ENCODE measurements around a stretch of chr3.

GRCh38 chr3:98845359-98846138 is 55.9 kb downstream of the DCBLD2 start:
- RAMPAGE, long total RNA = no peak
- RRBS, 2 experiments = no CpG with 5 or more reads among the region's 6 CpGs
CAGE:
- cytosol, long polyA minus RNA = no peak
- cytosol, long polyA plus RNA = no peak
- long polyA plus RNA = no peak
- nucleolus, long total RNA = no peak
- nucleus, long polyA plus RNA = no peak
- nucleus, long total RNA = no peak

GRCh38 chr3:98901917-98902959 is 743 bp upstream of the DCBLD2 start:
- RAMPAGE, long total RNA = no peak
- RRBS, 2 experiments = 1 to 2% methylated on average over 6 of the region's 28 CpGs
CAGE:
- cytosol, long polyA minus RNA = no peak
- cytosol, long polyA plus RNA = no peak
- long polyA plus RNA = no peak
- nucleolus, long total RNA = no peak
- nucleus, long polyA plus RNA = no peak
- nucleus, long total RNA = no peak

DNA sequence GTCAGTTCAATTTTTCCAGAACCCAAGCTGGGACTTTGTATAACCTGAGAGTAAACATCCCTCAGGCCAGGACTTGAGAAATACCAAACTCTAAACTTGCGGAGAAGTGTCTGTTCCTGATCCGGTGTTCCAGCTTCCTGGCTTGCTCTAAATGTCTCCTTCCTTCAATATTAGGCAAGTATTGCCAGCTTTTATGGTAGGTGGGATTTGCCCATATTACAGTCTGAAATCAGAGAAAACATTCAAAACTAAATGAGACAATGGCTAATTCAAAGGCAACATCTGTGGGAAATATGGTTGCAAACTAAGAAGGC is 88.4 kb upstream of the COL8A1 start:
- RAMPAGE, long total RNA = no peak
- RRBS, 2 experiments = no CpG with 5 or more reads among the region's 2 CpGs
CAGE:
- cytosol, long polyA minus RNA = no peak
- cytosol, long polyA plus RNA = no peak
- long polyA plus RNA = no peak
- nucleolus, long total RNA = no peak
- nucleus, long polyA plus RNA = no peak
- nucleus, long total RNA = no peak

- RAMPAGE, long total RNA = no peak
- RRBS, 2 experiments = no CpG with 5 or more reads among the region's 18 CpGs
CAGE:
- cytosol, long polyA minus RNA = no peak
- cytosol, long polyA plus RNA = no peak
- long polyA plus RNA = no peak
- nucleolus, long total RNA = no peak
- nucleus, long polyA plus RNA = no peak
- nucleus, long total RNA = no peak
These were observed 21.9 kb upstream of the CMSS1 start for GRCh38 chr3:99795660-99796285.

DNA sequence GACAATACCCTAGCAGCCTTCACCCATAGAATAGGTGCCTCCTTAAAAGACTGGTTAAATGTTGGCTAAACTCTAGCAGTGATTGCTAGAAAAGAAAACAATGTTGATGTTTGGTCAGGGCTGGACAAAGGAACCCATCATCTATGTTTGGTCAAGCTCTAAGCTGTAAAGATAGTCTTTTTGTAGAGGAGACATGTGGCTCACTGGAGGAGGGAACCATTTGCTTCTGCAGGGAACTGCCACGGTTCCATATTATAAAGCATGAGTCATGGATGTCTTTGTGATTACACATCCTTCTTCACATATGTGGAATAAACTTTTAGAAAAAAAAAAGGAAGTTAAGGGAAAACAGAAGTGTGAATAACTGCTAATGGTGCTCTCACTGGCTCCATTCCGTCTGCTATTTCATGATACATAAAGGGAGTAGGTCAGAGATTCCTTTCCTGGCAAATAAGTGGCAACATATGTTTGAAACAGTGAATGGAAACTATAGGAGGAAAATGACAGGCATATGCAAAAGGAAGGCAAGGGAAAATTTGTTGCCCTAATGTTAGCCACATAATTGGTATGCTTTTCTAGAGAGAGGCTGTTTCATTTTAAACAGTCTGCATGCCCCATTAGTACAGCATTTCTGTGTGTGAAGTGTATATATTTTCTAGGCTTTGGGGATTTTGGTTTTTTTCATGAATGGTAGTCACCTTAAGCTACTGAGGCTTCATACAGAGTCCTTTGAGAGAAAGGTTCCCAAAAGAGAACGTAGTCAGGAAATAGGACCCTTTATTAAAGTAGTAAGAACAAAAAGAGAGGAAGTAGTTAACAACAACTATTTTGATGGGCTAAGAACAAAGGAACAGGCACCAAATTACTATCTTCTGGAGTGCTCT is 78.4 kb downstream of the CMSS1 start:
- RAMPAGE, long total RNA = no peak
- RRBS, 2 experiments = no CpG with 5 or more reads among the region's 3 CpGs
CAGE:
- cytosol, long polyA minus RNA = no peak
- cytosol, long polyA plus RNA = no peak
- long polyA plus RNA = no peak
- nucleolus, long total RNA = no peak
- nucleus, long polyA plus RNA = no peak
- nucleus, long total RNA = no peak

DNA sequence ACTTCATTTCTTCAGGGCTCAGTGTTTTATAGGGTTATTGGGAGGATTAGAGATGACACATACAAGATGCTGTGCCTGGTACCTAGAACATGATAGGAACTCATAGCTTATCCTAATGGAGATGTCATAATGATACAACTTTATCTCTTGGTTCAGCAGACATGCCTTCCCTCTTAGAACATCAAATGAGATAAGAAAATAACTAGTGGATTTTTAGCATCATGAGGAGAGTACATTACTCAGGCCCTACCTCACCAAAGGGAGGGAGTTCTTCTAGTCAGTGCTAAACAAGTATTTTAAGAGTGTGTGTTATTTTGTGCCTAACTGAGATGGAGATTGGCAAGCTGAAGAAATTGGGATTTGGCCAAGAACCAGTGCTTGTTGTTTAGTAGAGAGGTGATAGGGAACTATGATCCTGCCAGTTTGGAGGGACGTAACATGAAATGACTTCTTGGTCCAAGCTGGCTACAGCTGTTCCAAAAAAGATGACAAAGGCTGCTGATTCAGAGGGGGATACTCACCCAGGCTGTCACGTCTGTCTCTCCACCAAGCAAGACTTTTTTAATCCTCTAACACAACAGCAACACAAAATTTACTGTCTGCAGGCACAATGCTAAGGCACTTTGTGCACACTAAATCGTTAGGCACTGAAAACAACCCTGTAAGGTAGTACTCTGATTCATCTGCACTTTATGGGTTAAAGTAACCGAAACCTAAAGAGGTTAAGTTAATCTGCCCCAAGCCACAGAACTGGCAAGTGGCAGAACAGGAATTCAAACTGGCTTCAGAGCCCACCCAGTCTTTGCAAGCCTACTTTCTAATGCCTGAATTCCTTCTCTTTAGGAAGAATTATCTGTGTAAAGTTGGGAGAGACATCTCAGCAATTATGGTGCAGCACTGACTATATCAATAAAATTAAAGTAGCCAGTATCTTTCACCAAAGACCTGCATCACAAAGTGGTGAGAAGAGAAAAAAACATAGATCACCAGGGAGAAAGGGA is 126.5 kb downstream of the CMSS1 start:
- RAMPAGE, long total RNA = no peak
- RRBS, 2 experiments = no CpG with 5 or more reads among the region's 4 CpGs
CAGE:
- cytosol, long polyA minus RNA = no peak
- cytosol, long polyA plus RNA = no peak
- long polyA plus RNA = no peak
- nucleolus, long total RNA = no peak
- nucleus, long polyA plus RNA = no peak
- nucleus, long total RNA = no peak

- RAMPAGE, long total RNA = no peak
- RRBS, 2 experiments = no CpG with 5 or more reads among the region's 6 CpGs
CAGE:
- cytosol, long polyA minus RNA = no peak
- cytosol, long polyA plus RNA = no peak
- long polyA plus RNA = no peak
- nucleolus, long total RNA = no peak
- nucleus, long polyA plus RNA = no peak
- nucleus, long total RNA = no peak
These were observed 24.5 kb downstream of the FILIP1L start for GRCh38 chr3:100089623-100090361.

DNA sequence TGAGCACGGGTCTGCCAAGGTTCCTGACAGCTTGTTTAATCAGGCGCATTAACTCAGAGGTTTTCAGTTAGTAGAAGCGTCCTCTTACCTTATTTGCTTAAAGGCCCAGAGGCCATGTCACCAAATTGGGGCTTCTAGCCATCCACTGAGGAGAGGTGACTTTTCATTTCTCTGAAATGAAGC is 10.5 kb downstream of the FILIP1L start:
- RAMPAGE, long total RNA = no peak
- RRBS, 2 experiments = no CpG with 5 or more reads among the region's 3 CpGs
CAGE:
- cytosol, long polyA minus RNA = no peak
- cytosol, long polyA plus RNA = no peak
- long polyA plus RNA = no peak
- nucleolus, long total RNA = no peak
- nucleus, long polyA plus RNA = no peak
- nucleus, long total RNA = no peak

DNA sequence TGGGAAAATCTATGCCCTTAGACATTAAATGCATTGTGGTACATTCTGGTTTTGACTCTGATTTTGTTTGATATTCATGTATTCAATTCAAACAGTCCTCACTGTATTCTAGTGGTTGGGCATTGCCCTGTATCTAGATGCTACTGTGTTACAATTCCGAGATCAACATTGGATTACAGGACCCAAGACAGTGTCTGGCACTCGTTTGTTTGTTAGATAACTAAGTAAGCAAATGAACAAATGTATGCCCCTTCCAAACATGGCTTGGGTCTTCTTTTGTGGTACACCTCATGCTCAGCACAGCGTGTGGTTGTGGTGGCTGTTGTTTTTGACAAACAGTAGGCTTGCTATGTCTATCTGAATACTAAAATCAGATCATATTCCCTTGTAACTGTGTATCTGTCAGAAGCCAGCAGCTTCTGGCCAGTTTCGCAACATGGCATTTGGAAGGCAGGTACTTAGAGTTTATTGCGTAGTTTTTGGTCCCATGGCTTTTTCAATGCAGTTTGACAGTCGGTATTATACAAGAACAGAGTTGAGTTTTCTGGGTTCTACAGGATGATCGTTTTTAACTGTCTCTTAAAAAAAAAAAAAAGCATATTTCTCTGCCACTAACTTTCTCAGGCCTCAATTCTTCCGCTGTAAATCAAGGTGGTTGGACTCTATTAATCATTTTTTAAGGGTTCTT is 5.7 kb downstream of the FILIP1L start:
- RAMPAGE, long total RNA = no peak
- RRBS, 2 experiments = no CpG with 5 or more reads among the region's 8 CpGs
CAGE:
- cytosol, long polyA minus RNA = no peak
- cytosol, long polyA plus RNA = no peak
- long polyA plus RNA = no peak
- nucleolus, long total RNA = no peak
- nucleus, long polyA plus RNA = no peak
- nucleus, long total RNA = no peak

DNA sequence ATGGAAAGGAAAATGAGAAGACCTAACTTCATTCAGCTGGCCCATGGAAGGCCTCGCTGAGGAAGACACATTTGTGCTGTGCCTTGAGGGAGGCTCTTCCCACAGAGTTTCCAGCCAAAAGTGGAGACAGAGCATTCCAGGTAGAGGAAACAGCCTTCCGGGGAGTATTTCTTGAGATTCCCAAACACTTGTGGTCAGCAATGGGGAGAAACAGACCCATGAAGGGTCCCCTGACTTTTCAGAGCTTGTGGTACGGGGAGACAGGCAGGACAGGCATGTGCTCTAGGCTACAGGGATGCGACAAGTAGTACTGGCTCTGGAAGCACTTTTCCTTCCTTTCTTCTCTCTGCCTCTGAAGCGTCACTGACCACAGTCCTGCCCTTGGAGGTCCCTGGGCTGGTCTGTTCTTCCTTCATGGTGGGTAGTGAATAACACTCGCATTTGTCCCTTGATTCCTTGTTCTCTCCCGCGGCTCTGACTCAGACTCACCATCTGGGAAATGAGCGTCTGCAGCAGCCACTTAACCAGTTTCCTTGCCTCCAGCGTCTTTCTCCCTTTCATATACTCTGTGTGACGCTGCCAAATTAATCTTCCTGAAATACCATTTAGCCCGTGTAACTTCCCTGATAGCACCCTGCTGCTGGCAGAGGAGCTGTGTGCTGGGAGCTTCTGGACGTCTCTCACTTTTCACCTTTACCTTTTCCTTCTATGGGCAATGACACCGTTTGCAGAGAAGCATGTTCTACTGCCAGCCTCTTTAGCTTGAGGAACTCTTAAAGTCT is 33.3 kb downstream of the TMEM45A start:
- RAMPAGE, long total RNA = no peak
- RRBS, 2 experiments = no CpG with 5 or more reads among the region's 14 CpGs
CAGE:
- cytosol, long polyA minus RNA = no peak
- cytosol, long polyA plus RNA = no peak
- long polyA plus RNA = no peak
- nucleolus, long total RNA = no peak
- nucleus, long polyA plus RNA = no peak
- nucleus, long total RNA = no peak

DNA sequence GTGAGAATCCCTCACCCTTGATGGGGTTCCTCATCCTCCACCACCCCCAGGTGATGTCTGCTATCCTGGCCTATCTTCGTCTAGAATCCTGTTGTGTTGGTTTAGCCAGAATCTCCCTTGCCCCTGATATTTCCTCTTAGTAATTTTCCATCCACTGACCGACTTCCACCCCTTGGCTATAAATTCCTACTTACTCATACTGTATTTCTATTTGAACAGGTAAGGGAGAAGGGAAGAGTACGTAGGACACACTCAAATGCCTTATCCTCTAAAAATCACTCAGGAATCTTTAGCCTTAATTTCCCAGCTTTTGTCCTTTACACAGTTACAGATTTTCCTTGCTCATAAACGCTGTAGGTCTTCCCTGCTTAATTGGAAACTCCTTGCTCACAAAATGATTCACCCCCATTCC is 643 bp upstream of the TFG start:
- RAMPAGE, long total RNA = no peak
- RRBS, 2 experiments = no CpG with 5 or more reads among the region's 4 CpGs
CAGE:
- cytosol, long polyA minus RNA = no peak
- cytosol, long polyA plus RNA = no peak
- long polyA plus RNA = no peak
- nucleolus, long total RNA = no peak
- nucleus, long polyA plus RNA = no peak
- nucleus, long total RNA = no peak

DNA sequence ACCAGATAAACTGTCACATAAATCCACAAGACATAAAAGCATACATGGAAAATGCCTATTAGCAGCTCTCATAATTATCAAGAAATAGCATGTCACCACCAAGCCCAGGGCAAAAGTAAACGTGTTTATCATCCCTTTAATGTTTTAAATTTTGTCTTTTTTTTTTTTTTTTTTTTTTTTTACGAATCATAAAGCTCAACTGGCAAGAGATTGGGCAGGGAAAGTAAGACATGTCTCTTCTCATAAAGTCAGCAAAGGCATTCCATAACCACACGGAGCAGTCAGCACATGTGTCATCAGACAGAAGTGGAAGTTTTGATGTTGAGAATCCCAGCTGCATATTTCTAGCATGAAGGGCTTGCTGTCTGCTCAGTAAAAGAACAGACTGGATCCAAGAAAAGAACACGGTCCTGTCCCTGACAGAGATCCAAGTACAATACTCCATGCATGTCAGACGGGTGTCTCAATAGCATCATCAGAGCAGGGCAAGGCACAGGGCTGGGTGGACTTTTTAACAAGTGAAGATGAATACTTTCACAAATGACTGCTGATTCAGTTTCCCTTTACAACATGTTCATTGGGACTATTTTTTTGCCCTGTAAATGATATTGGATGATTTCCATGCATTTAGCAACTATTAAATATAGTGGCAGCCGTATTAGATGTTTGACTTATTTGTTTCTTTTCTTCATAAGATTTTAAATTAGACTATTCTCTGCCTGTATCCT is 38.2 kb downstream of the ABI3BP start:
- RAMPAGE, long total RNA = no peak
- RRBS, 2 experiments = no CpG with 5 or more reads among the region's 6 CpGs
CAGE:
- cytosol, long polyA minus RNA = no peak
- cytosol, long polyA plus RNA = no peak
- long polyA plus RNA = no peak
- nucleolus, long total RNA = no peak
- nucleus, long polyA plus RNA = no peak
- nucleus, long total RNA = no peak

DNA sequence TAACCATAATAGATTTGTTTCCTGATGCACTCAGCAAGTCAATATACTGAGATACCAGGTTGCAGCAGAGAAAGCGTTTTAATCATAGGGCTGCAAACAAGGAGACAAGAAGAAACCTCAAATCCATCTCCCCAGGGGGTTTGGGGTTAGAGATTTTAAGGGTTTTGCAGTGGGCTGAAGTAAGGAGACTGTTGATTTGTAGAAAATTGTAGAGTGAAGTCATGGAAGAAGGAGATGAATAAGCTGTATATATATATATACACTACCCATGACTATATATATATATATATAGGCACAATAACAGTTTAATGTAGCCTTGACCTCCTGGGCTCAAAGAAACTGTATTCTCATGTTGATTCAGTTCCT is 12.7 kb upstream of the TRMT10C start:
- RAMPAGE, long total RNA = no peak
- RRBS, 2 experiments = no CpG with 5 or more reads among the region's 1 CpG
CAGE:
- cytosol, long polyA minus RNA = no peak
- cytosol, long polyA plus RNA = no peak
- long polyA plus RNA = no peak
- nucleolus, long total RNA = no peak
- nucleus, long polyA plus RNA = no peak
- nucleus, long total RNA = no peak

- RAMPAGE, long total RNA = no peak
CAGE:
- cytosol, long polyA minus RNA = no peak
- cytosol, long polyA plus RNA = no peak
- long polyA plus RNA = no peak
- nucleolus, long total RNA = no peak
- nucleus, long polyA plus RNA = no peak
- nucleus, long total RNA = no peak
These were observed 1.4 kb downstream of the RPL24 start for GRCh38 chr3:101685147-101685515.

DNA sequence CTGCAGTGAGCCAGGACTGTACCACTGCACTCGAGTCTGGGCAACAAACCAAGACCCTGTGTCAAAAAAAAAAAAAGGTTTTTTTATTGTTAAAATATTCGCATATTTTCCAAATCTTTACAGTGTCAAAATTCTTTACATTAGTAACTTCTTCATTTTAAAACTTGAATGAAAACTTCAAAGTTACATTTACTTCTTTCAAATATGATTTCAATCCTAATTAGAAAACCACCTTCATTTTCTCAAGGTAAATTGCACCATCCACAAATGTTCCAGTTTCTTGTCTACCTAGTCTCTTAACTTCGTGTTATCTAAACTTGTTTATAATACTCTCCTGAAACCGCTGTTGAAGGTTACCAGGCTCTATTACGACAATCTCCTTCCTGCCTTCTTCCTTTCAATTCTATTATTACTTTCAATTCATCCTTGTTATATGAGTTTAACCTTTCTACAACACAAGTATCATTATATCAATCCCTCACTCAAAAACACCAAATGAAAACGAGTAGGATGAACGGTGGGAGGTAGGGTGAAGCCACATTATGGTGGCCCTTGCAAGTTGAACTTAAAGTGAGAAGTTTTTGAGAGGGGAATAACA is 3.7 kb upstream of the CEP97 start:
- RAMPAGE, long total RNA = no peak
- RRBS, 2 experiments = no CpG with 5 or more reads among the region's 7 CpGs
CAGE:
- cytosol, long polyA minus RNA = no peak
- cytosol, long polyA plus RNA = no peak
- long polyA plus RNA = no peak
- nucleolus, long total RNA = no peak
- nucleus, long polyA plus RNA = no peak
- nucleus, long total RNA = no peak

DNA sequence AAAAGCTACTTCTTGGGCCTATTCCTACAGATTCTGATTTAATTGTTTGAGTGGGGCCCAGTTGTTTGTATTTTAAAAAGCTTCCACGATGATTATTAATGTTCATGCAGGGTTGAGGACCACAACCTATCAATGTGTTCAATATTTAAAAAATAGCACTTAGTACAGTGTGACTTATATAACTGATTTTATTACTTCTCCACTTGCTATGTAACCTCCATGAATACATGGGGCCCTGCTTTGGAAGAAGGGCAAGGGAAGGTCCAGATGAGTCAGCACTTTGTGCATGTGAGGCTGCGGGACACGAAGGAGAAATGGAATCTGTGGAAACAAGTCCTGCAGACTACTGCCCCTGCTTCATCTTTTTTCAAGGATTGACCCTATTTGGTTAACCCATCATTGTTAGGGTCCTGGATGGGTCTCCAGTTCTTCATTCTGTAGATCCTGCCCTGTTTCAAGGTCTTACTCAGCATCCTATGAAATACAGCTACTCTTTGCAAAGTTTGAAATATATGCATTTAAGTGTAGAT is 1.6 kb downstream of the NXPE3 start:
- RAMPAGE, long total RNA = no peak
- RRBS, 2 experiments = no CpG with 5 or more reads among the region's 3 CpGs
CAGE:
- cytosol, long polyA minus RNA = no peak
- cytosol, long polyA plus RNA = no peak
- long polyA plus RNA = no peak
- nucleolus, long total RNA = no peak
- nucleus, long polyA plus RNA = no peak
- nucleus, long total RNA = no peak

DNA sequence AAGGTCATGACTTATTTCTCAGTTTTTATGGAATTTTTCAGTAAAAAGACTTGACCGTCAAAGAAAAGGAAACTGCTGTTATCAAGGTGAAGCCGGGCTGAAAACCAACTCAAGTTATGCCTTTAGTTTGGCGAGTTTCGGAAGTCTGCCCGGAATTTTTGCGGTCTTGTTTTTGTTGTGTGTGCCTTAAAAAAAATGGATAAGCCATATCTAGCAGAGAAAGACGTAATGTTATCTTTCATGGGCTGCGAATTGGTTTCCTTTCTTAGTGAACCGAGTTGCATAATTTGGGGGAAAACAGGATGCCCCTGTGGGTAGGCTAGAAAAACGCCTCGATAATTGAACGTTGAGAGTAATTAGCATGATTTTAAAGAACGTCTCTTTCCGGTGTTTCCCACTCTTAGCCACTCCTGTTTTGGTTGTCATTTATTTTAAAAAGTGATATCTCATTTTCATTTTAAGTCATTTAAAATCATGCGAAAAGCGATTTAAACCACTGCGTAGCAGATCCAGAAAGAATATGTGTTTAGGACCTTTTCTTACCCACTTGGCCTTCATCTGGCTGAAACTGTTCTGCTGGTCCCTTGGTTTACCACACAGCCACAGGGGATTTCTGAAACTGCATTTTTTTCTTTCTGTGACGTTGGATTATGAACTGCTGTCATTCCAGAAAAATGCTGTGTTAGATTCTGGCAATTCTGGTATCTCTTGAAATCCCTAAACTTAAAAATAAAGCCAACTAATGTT is 1.2 kb downstream of the NFKBIZ start:
- RAMPAGE, long total RNA = no peak
- RRBS, 2 experiments = 0% methylated on average over 1 of the region's 18 CpGs; no CpG with 5 or more reads in 1 of the 2 experiments
CAGE:
- cytosol, long polyA minus RNA = start-site peak on the plus strand centred at position 520 of the sequence, 8 bp wide, 8 reads
- cytosol, long polyA plus RNA = no peak
- long polyA plus RNA = no peak
- nucleolus, long total RNA = start-site peak on the minus strand centred at position 105 of the sequence, 34 bp wide, 8 reads; start-site peak on the minus strand centred at position 581 of the sequence, 12 bp wide, 7 reads
- nucleus, long polyA plus RNA = no peak
- nucleus, long total RNA = no peak

GRCh38 chr3:101963910-101964290 is 114.6 kb downstream of the NFKBIZ start:
- RAMPAGE, long total RNA = no peak
- RRBS, 2 experiments = no CpG with 5 or more reads among the region's 3 CpGs
CAGE:
- cytosol, long polyA minus RNA = no peak
- cytosol, long polyA plus RNA = no peak
- long polyA plus RNA = no peak
- nucleolus, long total RNA = no peak
- nucleus, long polyA plus RNA = no peak
- nucleus, long total RNA = no peak

DNA sequence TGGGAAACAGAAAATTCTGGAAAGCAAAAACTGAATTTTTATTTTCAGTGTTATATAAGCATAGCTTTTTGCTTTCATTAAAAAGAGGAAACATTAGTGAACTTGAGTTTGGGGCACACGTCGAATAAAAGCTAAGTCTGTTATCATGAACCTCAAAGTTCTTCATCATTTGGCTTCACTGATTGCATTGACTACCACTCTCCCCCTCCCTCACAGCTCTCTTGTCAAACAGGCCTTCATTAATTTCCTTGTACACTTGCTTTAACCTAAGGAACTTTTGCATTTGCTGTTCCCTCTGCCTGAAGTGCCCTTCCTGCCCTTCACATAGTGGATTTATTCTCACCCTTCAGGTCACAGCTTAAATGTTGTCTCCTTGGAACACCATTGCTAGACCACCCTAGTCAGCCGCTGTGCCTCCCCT is 265.3 kb downstream of the NFKBIZ start:
- RAMPAGE, long total RNA = no peak
- RRBS, 2 experiments = no CpG with 5 or more reads among the region's 3 CpGs
CAGE:
- cytosol, long polyA minus RNA = no peak
- cytosol, long polyA plus RNA = no peak
- long polyA plus RNA = no peak
- nucleolus, long total RNA = no peak
- nucleus, long polyA plus RNA = no peak
- nucleus, long total RNA = no peak

DNA sequence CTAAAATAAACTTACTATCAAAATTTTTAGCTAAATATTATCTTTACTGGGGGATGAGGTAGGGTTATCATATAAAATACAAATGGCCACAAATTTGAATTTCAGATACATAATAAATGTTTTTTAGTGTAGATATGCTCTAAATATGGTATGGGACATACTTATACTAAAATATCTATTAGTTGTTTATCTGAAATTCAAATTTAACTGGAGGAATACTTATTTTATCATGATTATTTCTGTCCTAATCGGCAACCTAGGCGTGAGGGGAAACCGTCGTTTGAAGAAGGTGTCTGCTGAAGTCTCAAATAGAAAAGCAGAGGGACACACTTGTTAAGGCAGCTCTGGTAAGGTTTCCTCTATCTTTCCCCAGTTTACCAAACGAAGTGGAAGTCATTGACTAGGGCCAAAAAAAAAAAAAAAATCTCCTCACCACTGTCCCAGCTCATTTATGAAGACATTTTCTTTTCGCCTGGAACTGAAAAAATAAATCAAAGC is 238.4 kb downstream of the ZPLD1 start:
- RAMPAGE, long total RNA = no peak
- RRBS, 2 experiments = no CpG with 5 or more reads among the region's 6 CpGs
CAGE:
- cytosol, long polyA minus RNA = no peak
- cytosol, long polyA plus RNA = no peak
- long polyA plus RNA = no peak
- nucleolus, long total RNA = no peak
- nucleus, long polyA plus RNA = no peak
- nucleus, long total RNA = no peak

All from GM12878 (cell line).